Ileum (tissue), 1 donor: ENCODE results near the gene SPIRE2.

GRCh38 chr16:89290528-89291332 lies 73.2 kb downstream of the ZNF778 start:
- PRO-cap: no peak

- PRO-cap: no peak
These were observed 96.9 kb downstream of the ZNF778 start for GRCh38 chr16:89314376-89314865.

- PRO-cap: no peak
These were observed 106.2 kb downstream of the ZNF778 start for GRCh38 chr16:89323527-89324221.

GRCh38 chr16:89357137-89357997 lies 133.0 kb downstream of the ANKRD11 start:
- PRO-cap: no peak

- PRO-cap: no peak
These were observed 110.8 kb downstream of the ANKRD11 start for GRCh38 chr16:89379523-89380009.

DNA sequence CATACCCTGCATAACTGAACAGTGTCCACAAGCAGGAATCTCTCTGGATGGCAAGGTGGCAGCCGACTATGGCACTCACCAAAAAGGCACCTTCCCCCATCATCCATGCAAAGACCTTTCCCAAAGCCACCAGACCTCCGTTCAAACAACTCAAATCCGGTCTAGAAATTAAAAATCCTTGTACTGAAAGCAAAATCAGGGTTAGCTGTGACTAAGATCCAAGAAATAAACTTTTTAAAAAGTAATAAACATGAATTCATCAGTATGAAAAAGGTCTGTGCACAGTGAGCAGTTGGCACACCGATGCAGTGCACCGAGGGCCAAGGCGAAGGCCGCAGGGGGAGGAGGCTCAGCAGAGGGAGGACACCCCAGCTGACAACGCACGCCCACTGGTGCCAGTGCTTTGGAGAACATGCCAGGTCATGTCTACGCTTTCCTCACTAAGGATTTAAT lies 48.5 kb downstream of the ANKRD11 start:
- PRO-cap: no peak

DNA sequence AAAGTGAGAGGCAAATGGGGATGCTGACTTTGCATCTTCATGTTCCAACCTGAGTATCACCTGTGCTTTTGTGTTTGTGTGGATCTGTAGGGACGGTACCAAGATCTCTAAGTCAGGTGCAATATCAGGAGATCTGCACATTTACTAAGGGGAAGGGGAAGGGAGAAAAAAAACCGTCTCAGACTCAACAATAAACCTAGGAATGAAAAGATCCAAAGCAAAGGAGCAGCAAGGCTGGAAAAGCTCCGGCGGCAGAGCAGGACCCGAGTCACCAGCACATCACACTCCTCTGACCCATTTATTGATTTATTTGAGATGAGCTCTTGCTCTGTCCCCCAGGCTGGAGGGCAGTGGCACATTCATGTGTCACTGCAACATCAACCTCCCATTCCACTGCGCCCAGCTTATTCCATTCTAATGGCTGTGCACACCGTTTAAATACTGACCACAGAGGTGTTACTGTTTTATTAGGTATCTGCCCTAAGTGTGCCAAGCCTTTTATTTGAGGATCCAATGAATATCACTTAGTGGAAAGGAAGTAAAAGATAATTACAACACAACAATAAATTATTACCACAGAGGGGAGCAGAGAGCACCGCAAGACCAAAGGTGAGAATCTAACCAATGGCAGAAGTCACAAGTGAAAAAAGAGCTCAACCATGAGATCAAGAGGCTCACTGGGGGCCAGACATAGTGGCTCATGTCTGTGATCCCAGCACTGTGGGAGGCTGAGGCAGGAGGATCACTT lies 18.0 kb downstream of the ANKRD11 start:
- PRO-cap: no peak

DNA sequence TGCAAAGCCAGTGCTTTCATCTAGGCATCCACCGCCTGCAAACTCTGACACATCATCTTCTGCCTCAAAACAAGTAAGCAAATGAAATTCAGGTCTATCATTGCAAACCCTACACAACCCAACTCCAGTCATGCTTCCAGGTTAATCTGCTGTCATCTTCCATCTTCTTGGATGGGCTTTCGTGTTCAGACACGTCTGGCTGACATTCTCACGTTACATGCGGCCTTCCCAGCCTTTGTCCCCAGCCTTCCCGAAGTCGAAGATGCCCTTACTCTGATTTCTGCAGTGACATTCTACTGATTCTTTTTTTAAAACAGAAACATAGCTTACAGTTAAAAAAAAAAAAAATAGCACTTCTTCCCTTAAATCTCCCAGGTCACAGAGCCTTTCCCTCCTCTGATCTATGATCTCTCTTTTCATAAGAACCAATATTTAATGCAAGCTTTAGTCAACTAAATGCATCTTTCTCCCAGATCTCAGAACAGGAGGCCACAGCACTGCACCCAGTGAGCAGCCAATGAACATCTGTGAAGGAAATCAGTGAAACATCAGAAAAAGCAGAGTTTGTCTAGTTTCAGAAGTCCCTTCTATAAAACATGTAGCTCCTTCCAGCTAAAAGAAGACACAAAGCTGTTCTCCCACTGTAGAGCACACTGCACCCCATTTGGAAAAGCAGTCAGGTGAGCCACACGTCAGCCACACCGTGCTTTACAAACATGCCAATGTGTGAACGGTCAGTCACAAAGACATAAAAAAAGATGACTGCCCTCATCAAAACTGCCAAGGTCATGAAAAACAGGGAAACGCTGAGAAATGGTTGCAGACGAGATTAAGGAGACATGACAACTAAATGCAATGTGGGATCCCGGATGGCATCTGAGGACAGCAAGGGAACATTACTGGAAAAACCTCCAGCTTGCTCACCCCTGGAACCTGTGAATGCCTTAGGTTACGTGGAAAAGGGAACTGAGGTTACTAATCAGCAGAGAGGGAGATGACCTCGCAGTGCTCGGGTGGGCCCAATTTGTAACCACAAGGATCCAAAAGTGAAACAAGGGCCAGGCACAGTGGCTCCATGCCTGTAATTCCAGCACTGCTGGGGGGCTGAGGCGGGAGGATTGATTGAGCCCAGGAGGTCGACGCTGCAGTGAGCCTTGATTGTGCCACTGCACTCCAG lies 8.4 kb downstream of the ANKRD11 start:
- PRO-cap: no peak

- PRO-cap: no peak
These were observed 2.0 kb downstream of the ANKRD11 start for GRCh38 chr16:89488159-89489039.

DNA sequence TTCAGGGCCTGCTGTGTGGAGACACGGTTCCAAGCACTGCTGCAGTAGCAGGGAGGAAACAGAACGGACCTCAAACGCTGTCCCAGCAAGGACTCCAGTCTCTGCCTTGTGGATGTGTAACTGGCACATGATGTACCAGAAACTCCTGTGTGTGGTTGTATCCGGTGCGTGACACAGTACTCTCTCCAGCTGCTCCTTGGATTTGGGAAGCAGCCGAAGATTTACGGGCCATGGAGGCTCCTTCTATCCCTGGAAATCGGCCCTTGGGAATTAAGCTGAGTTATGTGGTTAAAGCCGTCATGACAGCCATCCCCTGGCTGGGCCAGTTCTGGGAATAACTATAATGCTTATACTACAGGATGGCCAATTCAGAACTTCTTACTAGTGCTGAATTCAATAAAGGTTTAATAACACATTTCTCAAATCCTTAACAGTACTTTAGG lies 8.5 kb upstream of the ANKRD11 start:
- PRO-cap: no peak

- PRO-cap: no peak
These were observed 17.0 kb downstream of the SPG7 start for GRCh38 chr16:89525155-89525719.

DNA sequence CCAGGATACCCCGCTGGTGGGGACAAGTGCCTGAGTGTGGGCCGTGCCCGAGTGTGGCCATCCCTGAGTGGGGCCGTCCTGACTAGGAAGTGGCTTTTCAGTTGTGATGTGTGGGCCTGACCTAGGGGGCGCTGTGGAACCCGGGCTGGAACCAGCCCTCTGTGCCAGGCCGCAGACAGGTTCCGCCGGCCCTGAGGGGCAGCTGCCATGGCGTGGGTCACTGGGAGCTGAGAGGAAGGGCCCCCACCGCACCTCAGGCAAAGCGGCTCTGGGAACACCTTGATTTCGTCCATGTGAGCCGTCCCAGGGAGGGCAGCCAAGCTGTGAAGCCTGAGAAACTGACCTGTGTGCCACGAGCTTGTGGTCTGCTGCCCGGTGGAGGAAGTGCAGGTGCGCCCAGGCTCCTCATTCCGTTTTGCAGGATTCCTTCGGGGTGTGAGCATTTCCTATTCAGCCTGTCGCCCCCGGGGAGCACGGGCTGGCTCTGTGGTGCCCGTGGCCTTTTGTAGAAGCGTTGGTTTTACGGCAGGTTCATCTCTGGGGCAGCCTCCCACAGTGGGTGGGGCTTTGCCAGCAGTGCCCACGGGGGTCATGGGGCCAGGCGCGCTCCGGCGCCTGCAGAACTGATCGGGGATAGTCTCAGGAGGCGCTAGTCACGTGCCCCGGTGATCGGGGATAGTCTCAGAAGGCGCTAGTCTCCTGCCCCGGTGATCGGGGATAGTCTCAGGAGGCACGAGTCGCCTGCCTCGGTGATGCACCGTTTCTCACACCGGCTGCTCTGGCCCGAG lies 5.3 kb downstream of the RPL13 start:
- PRO-cap: no peak

DNA sequence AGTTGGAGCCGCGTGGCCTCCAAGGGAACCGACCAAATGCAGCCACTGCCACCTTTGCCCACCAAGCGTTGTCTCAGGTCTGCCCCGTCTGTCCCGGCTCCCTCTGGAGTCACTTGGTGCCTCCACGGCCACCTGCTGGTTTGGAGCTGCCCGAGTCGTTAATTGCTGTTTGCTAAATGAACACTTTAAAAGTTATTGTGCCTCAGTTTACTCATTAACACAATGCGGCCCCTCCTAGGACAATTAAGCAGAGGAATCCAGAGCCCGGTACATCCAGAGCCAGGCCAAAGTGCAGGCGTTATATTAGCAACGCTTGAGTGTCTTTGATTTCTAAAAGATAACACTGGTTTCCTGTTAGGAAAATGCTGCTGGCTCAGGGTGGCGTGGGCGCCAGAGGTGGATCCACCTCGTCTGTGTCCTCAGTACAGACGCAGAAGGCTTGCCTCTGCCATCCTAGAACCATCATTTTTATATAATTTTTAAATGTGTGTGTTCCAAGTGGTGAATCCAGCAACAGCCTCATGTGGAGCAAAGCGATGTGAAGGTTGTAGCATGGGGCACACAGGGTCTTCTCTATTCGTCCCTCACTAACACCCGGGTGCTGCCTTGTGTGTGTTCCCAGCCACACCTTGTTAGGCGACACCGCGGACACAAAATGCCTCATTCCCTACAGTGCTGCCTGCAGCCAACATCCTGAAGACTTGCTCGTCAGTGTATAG lies 5.0 kb upstream of the DPEP1 start:
- PRO-cap: bidirectional peak, plus-strand start at position 376 of the sequence, minus-strand start at position 160 of the sequence; bidirectional peak, plus-strand start at position 663 of the sequence, minus-strand start at position 657 of the sequence

DNA sequence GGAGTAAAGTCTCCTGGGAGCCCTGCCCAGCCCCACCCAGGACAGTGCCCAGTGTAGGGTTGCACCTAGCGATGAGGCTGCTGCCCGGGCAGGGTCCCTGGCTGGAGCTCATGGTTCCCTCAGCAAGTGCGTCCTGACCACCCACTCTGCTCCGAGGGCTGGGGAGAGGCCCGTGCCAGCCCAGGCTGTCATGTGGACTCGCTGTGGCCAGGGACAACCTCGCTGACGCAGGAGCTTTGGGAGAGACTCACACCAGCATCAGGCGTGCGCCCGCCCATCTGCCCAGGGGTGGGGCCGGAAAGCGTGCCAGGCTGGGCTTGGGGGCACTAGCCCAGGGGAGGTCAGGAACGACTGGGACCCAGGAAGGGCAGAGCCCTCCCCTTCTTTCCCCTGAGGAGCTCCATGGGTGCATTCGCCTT lies 19.7 kb downstream of the DPEP1 start:
- PRO-cap: no peak

GRCh38 chr16:89724077-89724822 lies 2.9 kb downstream of the ZNF276 start:
- PRO-cap: no peak

DNA sequence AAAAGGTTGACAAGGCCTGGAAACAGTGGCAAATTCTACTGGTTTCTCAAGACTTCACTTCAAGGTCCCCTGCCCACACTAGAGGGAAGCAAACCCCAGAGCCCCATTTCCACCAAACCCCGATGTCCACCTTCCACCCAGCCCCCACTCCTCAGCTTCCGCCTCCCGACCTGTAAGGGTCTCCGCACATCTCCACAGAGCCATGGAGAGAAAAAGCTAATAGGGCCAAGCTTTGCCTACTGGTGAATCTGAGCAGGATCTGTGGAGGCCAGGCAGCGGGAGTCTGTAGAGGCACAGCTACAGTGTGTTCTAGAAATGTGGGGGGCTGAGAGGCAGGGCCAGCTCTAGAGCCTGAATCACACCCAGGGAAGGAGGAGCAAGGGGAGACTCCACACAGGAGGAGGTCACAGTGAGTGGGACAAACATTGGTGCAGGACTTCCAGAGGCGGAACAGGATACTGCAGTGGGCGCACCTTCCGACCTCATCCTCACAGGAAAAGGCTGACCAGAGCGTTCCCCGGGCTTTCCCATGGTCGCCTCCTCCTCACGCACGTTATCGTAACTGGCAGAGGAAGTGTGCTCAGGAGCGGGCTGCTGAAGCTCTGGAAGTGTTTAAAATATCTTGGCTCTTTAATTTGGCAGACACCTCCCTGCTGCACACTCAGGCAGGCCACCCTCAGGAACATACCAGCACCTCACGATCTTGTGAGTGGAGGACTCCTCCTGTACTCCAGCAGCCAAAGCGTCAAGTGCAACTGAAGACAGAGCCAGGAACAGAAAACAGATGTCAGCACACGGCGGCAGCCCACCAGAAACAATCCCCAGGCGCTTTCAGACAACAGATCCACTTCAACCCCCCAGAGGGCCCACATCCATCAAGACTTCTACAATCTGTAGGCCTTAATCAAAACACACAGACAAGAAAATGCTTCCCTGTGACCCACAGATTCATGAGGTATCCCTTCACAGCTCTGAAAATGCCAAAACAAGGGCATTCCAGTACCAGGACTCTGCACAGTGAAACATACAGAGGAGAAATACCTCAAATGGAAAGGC lies 17.6 kb downstream of the FANCA start:
- PRO-cap: no peak

- PRO-cap: bidirectional peak, plus-strand start at chr16:89827746, minus-strand start at chr16:89827741; bidirectional peak, plus-strand start at chr16:89828508, minus-strand start at chr16:89828339
These were observed at the start of gene SPIRE2 for GRCh38 chr16:89827571-89828602. TSS of gene SPIRE2 (plus strand) at chr16:89828475.

DNA sequence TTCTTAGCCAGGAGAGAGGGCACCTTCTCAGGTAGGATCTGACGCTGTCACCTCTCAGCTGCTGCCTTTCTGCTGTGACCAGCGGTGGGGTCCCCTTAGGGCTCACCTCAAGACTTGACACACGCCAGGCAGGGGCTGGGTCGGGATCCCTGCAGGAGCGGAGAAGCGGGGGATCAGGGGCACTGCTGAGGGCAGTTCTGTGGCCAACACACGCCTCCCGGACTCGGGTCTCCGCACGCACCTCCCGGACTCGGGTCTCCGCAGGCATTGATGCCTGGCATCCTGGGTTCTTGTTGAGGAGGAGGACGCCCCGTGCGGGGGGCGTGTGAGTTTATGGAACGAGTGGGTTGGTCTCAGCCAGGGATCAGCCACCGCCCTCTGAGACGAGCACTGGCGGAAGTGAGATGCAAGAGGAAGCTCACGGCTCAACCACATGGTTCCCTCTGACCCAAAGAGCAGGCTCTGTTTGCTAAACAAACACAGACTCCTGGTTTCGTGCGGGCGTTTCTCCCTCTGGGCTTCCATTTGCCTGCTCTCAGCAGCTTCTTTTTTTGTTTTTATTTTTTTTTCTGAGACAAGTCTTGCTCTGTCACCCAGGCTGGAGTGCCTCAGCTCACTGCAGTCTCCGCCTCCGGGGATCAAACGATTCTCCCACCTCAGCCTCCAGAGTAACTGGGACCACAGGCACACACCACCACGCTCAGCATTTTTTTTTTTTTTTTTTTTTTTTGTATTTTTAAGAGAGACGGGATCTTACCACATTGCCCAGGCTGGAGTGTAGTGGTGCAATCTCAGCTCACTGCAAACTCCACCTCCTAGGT lies 9.4 kb downstream of the SPIRE2 start:
- PRO-cap: bidirectional peak, plus-strand start at position 490 of the sequence, minus-strand start at position 380 of the sequence

DNA sequence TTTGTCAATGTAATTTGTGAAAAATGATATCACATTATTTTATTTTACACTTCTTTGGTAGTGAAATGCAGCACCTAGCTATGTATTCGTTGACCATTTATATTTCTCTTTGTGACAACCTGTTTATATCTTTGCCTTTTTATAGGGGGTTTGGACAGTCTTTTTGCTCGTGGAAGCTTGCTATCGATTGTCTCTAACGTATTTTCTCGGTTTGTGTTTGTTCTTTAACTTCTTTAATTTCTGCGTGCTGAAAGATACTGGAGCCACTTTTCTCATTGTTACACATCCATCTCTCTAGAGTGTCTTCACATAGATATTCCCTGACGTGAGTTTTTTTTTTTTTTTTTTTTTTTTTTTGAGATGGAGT lies 1.8 kb downstream of the TCF25 start:
- PRO-cap: no peak

GRCh38 chr16:89903882-89904284 lies 14.8 kb upstream of the MC1R start:
- PRO-cap: no peak